ENCODE measurements around the genes PAQR4, TNFRSF12A, THOC6 and IL32.

DNA sequence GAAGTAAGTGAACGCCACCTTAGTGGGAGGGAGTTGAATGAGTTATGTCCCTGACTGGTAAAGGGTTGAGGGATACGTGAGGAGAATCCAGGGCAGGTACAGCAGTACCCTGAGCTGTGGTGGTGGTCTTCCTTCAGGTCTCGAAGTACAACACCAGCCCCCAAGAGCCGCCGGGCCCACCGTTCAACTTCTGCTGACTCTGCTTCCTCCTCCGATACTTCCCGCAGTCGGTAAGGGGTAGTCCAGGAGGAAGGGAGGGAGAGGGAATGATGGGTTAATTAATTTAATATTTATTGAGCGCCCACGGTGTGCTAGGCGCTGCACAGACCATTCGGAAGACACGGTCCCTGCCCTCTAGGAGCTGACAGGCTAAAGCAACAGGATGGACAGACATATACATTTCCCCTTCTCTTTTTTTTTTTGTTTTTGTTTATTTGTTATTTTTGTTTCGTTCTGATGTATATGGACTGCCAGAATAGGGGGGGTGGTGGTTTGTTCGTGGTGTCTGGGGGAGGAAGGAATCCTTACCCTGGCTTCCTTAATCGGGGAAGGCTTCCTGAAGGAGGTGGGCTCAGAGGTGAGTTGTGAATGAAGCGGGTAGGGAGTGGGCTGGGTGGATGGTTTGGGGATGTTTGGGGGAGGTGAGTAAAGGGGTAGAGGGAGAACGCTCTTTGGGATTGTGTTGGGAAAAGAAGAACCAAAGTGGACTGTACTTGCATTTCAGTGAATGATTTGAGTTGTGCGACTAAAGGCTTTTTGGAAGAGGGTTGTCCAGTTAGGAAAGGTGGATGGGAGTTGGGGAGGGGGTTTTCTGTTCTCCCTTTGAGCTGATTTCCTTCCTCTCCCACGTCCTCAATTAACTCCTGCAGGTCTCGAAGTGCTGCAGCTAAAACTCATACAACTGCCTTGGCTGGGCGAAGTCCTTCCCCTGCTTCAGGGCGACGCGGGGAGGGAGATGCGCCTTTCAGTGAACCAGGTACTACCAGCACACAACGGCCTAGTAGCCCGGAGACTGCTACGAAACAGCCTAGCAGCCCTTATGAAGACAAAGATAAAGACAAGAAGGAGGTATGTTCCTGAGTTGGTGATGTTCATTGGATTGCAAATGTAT, 7.3 kb downstream of the SRRM2 start:
- PRO-cap = no peak

DNA sequence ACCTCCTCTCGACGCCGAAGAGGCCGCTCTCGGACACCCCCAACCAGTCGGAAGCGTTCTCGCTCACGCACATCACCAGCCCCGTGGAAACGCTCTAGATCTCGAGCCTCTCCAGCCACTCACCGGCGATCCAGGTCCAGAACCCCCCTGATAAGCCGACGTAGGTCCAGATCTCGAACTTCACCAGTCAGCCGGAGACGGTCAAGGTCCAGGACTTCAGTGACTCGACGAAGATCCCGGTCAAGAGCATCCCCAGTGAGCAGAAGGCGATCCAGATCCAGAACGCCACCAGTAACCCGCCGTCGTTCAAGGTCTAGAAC, 11.1 kb downstream of the ELOB start:
- PRO-cap = no peak

DNA sequence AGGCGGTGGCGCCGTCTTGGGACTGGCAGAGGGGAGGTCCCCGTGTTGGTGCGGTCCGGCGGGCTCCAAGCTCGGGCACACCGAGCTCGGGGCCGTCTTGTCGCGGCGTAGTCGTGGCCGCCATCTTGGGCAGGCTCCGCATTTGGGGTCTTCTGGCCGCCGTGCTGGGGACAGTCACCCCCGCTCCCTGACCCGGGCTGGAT, 278 bp upstream of the ELOB start:
- PRO-cap = bidirectional peak, plus-strand start at position 78 of the sequence, minus-strand start at position 144 of the sequence

GRCh38 chr16:2881765-2882475, 1.1 kb upstream of the FLYWCH2 start:
- PRO-cap = bidirectional peak, plus-strand start at chr16:2882284, minus-strand start at chr16:2882298

DNA sequence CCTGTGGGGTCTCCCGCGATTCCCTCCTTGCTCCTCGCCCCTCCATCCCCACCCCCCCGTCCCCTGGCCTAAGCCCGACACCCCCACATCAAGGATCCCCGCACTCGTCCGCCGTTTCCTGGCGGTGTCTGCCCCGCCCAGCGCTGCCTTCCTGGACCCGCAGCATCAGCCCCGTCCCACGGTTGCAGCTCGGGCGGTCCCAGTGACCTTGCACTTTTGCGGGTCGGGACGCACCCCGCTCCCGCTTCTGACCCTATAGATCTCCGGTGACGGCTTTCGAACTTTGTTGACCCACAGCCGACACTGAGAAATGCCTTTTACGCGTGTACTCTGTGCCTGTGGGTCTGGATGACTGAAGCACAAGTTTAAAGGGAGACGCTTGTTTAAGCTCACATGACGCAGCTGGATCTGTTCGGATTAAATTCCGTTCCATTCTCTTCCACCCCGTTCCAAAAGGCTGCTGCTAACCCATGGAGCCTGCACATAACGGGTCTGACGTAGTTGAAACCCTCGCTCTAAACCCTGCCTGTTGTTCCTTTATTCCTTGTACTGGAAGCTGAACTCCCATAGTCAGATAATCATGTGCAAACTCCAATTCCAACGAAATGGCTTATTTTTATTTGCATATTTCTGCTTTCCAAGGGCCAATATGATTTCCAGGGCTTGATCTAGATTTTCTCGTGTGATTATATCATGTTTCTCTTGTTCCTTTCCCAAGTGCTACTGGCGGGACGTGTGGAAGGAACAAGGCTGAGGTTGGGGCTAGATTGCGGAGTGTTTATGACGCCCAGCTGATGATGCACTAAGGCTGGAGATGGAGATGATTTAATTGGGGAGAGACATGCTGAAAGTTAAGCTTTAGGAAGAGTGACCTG, 794 bp downstream of the FLYWCH1 start:
- PRO-cap = no peak

- PRO-cap = bidirectional peak, plus-strand start at chr16:2969348, minus-strand start at chr16:2969140; bidirectional peak, plus-strand start at chr16:2969619, minus-strand start at chr16:2969423
Observed at GRCh38 chr16:2968756-2969911, at the start of gene PAQR4. Gene PAQR4 (plus strand): TSS chr16:2969348.

- PRO-cap = no peak
Observed at GRCh38 chr16:2990945-2991298, 10.7 kb upstream of the PKMYT1 start.

GRCh38 chr16:3020111-3020640, at the start of gene TNFRSF12A:
Gene TNFRSF12A (plus strand): TSS chr16:3020368.
- PRO-cap = bidirectional peak, plus-strand start at chr16:3020368, minus-strand start at chr16:3020240

GRCh38 chr16:3023559-3024642, at the start of gene THOC6:
Gene THOC6 (plus strand): TSS chr16:3024035.
- PRO-cap = bidirectional peak, plus-strand start at chr16:3024035, minus-strand start at chr16:3023942; bidirectional peak, plus-strand start at chr16:3024403, minus-strand start at chr16:3024246

DNA sequence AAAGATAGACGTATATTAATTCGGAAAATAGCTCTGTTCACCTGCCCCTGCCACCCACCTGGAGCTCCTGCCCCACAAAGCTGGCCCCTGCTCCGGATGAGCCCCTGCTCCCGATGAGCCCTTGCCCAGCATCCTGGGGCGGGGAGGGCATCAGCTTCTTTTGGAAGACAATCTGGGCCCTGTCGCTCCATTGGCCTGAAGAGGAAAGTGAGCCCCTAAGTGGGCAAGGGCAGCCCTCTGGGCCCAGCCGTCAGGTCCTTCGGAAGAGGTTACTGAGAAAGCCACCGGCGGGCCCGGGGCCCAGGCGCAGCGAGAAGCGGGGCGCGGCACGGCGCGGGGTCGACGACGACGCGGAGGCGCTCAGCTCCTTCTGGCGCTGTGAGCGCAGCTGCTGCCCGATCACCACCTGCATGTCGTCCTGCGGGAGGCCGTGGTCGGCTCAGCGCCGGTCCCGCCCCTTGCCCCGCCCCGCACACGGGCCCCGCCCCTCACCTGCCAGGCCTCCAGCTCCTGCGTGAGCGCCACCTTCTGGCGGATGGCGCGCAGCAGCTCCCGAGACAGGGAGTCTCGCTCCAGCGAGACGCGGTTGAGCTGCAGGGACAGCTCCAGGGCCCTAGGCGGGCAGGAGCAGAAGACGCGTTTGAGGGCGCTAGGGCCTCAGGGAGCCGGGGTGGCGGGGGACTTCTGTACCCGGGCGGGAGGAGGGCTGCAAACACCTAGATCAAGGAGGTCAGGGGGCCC, 4.2 kb downstream of the THOC6 start:
- PRO-cap = bidirectional peak, plus-strand start at position 578 of the sequence, minus-strand start at position 408 of the sequence

DNA sequence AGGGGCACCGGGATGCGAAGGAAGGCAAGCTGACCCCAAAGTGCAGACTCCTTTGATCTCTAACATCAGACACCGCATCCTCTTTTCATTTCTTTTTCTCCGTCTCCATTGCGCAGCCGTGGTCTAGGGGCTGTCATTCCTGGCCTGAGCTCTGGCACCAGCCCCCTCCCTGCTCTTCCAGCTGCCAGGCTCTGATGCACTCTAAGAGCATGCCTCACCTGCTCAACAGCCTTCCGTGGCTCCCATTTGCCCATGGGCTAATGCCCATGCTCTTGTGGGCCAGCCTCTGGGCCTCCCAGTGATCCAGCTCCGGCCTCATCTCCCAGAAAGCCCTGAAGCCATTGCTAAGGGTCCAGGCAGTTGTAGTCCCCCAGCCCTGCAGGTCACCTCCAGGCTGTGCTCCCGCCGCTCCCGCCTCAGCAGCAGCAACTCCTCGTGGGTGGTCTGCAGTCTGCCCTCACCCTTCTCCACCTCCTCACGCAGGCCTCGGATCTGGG, 6.3 kb downstream of the THOC6 start:
- PRO-cap = no peak

- PRO-cap = no peak
Observed at GRCh38 chr16:3038218-3038726, 1.5 kb upstream of the BICDL2 start.

DNA sequence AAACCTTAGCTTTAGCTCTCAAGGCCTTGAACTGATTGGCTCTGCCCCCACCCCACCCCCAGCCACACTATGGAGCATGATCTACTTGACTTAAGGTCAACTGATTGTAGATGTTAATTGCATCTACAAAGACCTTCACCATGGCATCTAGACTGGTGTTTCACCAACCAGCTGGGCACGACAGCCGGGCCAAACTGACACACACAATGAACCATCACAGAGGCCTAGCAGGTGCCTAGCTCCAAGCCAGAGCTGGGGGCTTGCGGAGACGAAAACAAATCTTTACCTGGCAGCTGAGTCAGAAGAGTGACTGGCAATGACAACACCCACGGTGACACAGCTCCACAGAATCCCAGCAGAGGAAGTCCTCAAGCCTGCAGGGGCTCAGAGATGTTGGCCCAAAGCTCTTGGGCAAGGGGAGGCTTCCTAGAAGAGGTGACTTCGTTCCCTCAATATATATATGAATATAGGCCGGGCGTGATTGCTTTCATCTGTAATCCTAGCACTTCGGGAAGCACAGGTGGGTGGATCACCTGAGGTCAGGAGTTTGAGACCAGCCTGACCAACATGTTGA, 5.1 kb downstream of the MMP25 start:
- PRO-cap = no peak

DNA sequence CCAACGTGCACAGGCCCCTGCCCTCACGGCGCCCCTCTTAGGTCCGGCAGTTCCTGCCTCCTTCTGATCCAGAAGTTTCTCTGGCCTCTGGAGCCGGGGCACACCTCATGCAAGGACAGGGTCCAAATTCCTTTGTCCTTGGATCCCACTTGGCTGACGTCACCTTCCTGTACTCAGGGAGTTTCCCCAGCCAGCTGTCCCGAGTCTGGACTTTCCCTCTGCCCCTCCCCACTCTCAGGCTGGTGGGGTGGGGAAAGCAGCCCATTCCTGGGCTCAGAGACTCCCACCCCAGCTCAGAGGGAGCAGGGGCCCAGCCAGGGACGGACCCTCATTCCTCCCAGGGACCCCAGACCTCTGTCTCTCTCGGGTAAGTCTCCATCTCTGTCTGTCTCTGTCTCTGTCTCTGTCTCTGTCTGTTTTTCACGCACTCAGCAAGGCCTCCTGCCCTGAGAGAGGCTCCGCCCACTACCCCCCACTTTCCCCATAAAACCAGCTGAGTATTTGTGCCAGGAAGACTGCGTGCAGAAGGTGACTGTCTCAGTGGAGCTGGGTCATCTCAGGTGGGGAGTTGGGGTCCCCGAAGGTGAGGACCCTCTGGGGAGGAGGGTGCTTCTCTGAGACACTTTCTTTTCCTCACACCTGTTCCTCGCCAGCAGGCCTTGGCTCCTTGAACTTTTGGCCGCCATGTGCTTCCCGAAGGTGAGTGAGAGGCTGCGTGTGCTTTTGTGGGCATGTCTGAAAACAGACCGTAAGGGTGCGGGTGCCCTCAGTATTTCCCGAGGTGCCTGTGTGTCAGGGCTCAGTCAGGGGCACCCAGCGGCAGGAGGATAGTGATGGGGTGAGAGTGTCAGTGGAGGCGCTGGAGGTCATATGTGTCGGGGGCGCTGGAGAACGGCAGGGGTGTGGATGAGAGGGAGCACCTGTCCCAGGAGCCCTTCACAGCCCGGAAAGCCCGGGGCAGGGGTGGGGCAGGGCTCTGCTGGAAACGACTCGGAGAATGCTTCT, at the start of gene IL32:
Gene IL32, plus strand, starts transcription at position 513 of the 1,005 bp plus-strand sequence.
- PRO-cap = no peak

- PRO-cap = no peak
Observed at GRCh38 chr16:3086806-3087796, 12.0 kb downstream of the ZSCAN10 start.

- PRO-cap = no peak
Observed at GRCh38 chr16:3087797-3088217, 11.3 kb downstream of the ZSCAN10 start.

GRCh38 chr16:3541997-3542745, 35.0 kb downstream of the NLRC3 start:
- PRO-cap = no peak

GRCh38 chr16:3581679-3582475, 4.7 kb upstream of the NLRC3 start:
- PRO-cap = no peak

- PRO-cap = no peak
Observed at GRCh38 chr16:3592510-3592998, 15.4 kb upstream of the NLRC3 start.

GRCh38 chr16:3645219-3645796, 9.2 kb upstream of the DNASE1 start:
- PRO-cap = no peak